ENCODE measurements around the genes TMC6 and C17orf99.

DNA sequence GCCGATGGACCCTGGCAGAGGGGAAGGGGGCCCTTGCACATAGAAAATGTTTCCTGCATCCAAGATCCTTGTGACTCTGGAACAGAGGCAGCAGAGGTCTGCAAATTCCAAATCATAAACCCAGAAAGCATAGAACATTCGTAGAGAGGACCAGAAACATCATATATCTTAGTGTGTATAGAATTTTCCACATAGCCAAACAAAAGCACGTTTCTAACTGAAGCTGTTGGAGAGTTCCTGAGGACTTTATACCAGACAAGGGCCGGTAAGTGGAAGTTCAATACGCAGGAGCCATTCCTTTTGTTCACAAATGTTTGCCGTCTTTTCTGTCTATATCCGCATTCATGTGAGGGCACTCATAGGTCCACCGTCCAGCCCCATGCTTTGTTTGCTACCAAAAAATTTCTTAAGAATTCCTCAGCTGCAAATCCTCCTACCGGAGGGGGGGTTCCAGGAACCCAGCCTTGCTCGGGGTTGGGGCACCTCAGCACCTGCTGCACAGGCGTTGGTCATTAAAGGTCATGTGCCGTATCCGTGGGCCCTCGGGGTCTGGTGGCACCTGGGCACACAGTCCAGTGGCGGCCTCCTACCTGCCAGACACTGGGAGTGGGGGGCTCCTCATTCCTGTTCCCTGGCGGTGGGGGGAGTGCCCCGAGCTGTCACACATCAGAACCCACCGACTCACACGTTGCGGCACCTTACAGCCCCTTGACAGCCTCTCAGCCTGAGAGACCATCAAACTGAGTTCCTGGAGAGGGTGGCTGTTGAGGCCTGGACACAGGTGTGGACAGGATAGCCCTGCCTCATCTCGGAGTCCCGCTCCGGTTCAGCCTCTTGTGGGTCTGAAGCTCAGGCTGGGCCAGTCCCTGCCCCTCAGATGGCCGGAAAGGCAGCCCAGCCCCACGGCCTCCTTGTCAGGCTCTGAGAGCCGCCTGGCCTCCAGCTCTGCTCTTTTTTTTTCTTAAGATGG lies 136.4 kb downstream of the SEPTIN9 start:
- PRO-cap, 3 experiments, result no peak in any of the 3 experiments
- RAMPAGE, long total RNA, 2 experiments, result no peak in any of the 2 experiments
- RRBS, result 84% methylated on average over 2 of the region's 26 CpGs

- PRO-cap, 3 experiments, result no peak in any of the 3 experiments
- RAMPAGE, long total RNA, 2 experiments, result no peak in any of the 2 experiments
- RRBS, result 66% methylated on average over 6 of the region's 18 CpGs
Measured at GRCh38 chr17:77427431-77428177, 146.3 kb downstream of the SEPTIN9 start.

- PRO-cap, 3 experiments, result peak in 1 of 3 experiments; most common minus-strand start chr17:77441446 (in 1)
- RAMPAGE, long total RNA, 2 experiments, result no peak in any of the 2 experiments
- RRBS, result 69% methylated on average over 2 of the region's 17 CpGs
Measured at GRCh38 chr17:77440975-77442041, 160.0 kb downstream of the SEPTIN9 start.

DNA sequence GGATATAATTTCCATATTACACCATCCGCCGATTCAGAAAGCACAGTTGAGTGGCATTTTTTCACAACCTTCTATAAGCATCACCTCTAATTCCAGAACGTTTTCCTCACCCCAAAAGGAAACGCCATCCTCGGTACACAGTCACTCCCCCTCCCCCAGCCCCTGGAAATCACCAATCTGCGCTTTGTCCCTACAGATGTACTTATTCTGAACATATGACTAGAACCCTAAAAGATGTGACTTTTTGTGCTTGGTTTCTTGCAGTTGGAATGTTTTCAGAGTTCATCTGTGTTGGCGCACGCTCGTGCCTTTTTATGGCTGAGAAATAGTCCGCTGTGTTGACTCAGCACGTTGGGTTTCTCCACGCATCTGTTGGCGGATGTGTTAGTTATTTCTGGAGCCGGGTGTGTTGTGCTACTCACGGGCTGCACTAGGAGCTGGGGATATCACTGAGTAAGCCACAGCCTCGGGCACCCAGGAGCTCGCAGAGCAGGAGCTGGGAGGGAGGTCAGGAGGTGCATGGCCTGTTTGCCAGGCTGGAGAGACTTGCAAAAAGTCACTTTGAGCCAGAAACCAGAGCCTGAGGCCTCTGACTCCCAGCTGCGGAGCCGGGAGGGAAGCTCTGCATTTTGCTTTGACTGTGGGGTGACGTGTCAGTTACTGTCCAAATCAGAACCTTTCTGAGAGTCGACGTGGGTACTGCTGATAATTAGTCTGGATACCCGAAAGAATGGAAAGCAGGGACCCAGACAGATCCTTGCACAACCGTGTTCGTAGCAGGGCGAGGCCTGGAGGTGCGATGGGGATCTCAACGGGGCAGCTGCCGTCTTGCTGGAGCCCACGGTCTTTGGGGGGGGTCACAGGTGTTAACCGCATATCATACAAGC lies 196.1 kb downstream of the SEPTIN9 start:
- PRO-cap, 3 experiments, result peak in 1 of 3 experiments; most common plus-strand start position 433 of the sequence (in 1); most common minus-strand start position 157 of the sequence (in 1)
- RAMPAGE, long total RNA, 2 experiments, result no peak in any of the 2 experiments
- RRBS, result no CpG with 5 or more reads among the region's 31 CpGs

- PRO-cap, 3 experiments, result no peak in any of the 3 experiments
- RAMPAGE, long total RNA, 2 experiments, result no peak in any of the 2 experiments
- RRBS, result 67% methylated on average over 5 of the region's 18 CpGs
Measured at GRCh38 chr17:77480466-77481001, 199.2 kb downstream of the SEPTIN9 start.

- PRO-cap, 3 experiments, result peak in 3 of 3 experiments; most common plus-strand start chr17:77527007 (in 2)
- RAMPAGE, long total RNA, 2 experiments, result no peak in any of the 2 experiments
- RRBS, result no CpG with 5 or more reads among the region's 15 CpGs
Measured at GRCh38 chr17:77526849-77527291, 245.6 kb downstream of the SEPTIN9 start.

GRCh38 chr17:77681931-77682298 lies 276.6 kb upstream of the TNRC6C start:
- PRO-cap, 3 experiments, result no peak in any of the 3 experiments
- RAMPAGE, long total RNA, 2 experiments, result no peak in any of the 2 experiments
- RRBS, result no CpG with 5 or more reads among the region's 9 CpGs

DNA sequence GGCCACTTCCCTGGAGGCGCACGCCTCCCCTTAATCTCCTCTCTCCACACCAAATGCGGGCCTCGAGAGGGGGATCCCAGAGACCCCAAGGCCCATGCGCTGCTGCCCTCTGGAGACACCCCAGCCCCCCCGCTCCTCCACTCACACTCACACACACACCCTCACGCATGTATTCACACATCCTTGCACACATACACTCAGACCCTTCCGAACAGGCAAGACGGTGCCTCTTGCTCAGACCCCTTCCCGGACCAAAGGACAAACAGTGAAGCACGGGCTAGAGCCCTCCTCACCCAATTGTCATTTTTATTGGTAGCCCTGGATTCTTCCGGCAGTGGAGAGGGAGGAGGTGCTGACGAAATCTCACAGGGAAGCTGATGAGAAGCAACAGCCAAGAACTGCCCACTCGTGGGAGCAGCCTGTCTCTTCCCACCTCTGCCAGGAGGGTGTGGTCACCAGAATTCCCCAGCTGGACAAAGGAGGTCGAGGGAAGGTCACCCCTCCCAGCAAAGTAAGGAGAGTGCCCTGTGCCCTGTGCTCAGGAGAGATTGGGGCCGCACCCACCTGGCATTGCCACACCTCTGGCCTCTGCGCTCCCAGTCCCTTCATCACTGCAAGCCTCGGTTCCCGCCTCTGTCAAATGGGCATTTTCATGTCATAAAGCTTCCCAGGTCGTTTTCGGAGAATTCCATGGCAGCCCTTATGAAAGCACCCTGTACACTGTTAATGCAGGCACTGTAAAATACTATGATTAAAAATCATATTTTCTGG lies 135.9 kb upstream of the TNRC6C start:
- PRO-cap, 3 experiments, result no peak in any of the 3 experiments
- RAMPAGE, long total RNA, 2 experiments, result no peak in any of the 2 experiments
- RRBS, result 66% methylated on average over 3 of the region's 21 CpGs

- PRO-cap, 3 experiments, result no peak in any of the 3 experiments
- RAMPAGE, long total RNA, 2 experiments, result no peak in any of the 2 experiments
- RRBS, result no CpG with 5 or more reads among the region's 6 CpGs
Measured at GRCh38 chr17:77842560-77842879, 116.0 kb upstream of the TNRC6C start.

DNA sequence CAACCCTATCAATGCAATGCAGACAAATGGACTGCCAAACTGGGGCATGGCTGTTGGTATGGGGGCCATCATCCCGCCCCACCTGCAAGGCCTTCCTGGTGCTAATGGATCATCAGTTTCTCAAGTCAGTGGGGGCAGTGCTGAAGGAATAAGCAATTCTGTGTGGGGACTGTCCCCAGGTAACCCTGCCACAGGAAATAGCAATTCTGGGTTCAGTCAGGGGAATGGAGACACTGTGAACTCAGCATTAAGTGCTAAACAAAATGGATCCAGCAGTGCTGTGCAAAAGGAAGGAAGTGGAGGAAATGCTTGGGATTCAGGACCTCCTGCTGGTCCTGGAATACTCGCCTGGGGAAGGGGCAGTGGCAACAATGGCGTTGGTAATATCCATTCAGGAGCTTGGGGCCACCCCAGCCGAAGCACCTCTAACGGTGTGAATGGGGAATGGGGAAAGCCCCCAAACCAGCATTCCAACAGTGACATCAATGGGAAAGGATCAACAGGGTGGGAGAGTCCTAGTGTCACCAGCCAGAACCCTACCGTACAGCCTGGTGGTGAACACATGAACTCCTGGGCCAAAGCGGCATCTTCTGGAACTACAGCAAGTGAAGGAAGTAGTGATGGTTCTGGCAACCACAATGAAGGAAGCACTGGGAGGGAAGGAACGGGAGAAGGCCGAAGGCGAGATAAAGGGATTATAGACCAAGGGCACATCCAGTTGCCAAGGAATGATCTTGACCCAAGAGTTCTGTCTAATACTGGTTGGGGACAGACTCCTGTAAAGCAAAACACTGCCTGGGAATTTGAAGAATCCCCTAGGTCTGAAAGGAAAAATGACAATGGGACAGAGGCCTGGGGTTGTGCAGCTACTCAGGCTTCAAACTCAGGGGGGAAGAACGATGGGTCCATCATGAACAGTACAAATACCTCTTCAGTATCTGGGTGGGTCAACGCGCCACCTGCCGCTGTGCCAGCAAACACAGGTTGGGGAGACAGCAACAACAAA lies 78.6 kb downstream of the TMC6 start:
- PRO-cap, 3 experiments, result no peak in any of the 3 experiments
- RAMPAGE, long total RNA, 2 experiments, result no peak in any of the 2 experiments
- RRBS, result no CpG with 5 or more reads among the region's 14 CpGs

GRCh38 chr17:78108019-78108561 lies 20.5 kb downstream of the TMC6 start:
- PRO-cap, 3 experiments, result no peak in any of the 3 experiments
- RAMPAGE, long total RNA, 2 experiments, result no peak in any of the 2 experiments
- RRBS, result no CpG with 5 or more reads among the region's 18 CpGs

GRCh38 chr17:78110292-78110761 lies 18.2 kb downstream of the TMC6 start:
- PRO-cap, 3 experiments, result no peak in any of the 3 experiments
- RAMPAGE, long total RNA, 2 experiments, result no peak in any of the 2 experiments
- RRBS, result no CpG with 5 or more reads among the region's 11 CpGs

- PRO-cap, 3 experiments, result peak in 2 of 3 experiments; most common plus-strand start chr17:78128716 (in 1); most common minus-strand start chr17:78128755 (in 2)
- RAMPAGE, long total RNA, 2 experiments, result no peak in any of the 2 experiments
- RRBS, result 1% methylated on average over 31 of the region's 69 CpGs
Measured at GRCh38 chr17:78128094-78129027, at the start of gene TMC6. Gene TMC6, minus strand, starts transcription at chr17:78128755.

DNA sequence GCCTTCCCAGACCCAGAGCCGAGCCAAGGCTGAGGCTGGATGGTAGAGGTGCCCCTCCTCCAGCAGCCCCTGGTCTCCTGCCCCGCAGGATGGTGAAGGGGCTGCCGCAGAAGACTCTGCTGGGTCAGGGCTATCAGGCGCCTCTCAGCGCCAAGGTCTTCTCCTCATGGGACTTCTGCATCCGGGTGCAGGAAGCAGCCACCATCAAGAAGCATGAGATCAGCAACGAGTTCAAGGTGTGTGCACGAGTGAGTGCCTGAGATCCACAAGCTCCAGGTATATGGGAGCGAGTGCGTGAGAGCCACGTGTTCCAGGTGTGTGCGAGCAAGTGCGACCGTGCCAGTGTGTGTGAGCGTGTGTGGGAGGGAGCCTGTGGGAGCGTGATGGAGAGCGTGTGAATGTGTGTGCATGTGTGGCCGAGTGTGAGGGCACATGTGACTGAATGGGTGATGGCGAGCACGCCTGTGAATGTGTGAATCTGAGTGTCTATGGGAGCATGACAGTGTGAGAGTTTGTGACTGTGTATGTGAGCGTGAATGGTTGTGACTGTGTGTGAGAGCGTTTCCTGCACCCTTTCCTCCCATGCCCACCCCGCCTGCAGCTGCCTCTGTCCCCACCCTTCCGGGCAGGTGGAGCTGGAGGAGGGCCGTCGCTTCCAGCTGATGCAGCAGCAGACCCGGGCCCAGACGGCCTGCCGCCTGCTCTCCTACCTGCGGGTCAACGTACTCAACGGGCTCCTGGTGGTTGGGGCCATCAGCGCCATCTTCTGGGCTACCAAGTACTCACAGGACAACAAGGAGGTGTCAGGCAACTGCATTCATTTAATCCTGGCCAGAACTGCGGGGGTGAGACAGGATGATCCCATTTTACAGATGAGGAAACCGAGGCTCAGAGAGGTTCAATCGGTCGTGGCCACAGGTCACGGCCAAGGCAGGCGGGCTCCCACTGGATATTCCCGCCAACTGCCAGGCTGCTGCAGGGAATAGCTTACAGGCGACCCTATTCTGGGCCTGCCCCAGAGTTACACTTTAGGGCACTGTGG lies 3.5 kb downstream of the TMC8 start:
- PRO-cap, 3 experiments, result no peak in any of the 3 experiments
- RAMPAGE, long total RNA, 2 experiments, result no peak in any of the 2 experiments
- RRBS, result 77% methylated on average over 4 of the region's 41 CpGs

DNA sequence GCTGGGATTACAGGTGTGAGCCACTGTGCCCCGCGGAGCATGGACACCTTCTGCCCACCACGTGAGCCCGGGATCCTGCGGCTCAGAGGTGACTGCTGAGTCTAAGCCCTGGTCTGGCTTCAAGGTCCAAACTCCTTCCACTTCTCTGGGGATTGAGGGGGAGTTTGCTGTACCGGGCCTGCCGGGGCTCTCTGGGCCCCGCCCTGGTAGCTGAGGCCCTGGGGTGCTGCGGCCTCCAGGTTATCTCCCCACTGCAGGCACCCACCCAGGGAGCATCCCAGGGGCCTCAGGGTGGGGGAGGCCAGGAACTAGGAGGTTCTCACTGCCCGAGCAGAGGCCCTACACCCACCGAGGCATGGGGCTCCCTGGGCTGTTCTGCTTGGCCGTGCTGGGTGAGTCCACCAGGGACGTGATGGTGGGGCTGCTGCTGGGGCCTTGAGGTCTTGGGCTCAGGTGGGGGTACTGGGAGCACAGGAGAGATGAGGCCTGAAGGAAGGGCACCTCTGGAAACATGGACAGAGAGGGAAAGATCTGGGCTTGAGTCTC lies at the start of gene C17orf99:
TSS of gene C17orf99 (plus strand) at position 333 of the 546 bp plus-strand sequence.
- PRO-cap, 3 experiments, result no peak in any of the 3 experiments
- RAMPAGE, long total RNA, 2 experiments, result no peak in any of the 2 experiments
- RRBS, result 79% methylated on average over 3 of the region's 13 CpGs

GRCh38 chr17:78171384-78171703 lies 3.0 kb downstream of the SYNGR2 start:
- PRO-cap, 3 experiments, result no peak in any of the 3 experiments
- RAMPAGE, long total RNA, 2 experiments, result no peak in any of the 2 experiments
- RRBS, result no CpG with 5 or more reads among the region's 9 CpGs

DNA sequence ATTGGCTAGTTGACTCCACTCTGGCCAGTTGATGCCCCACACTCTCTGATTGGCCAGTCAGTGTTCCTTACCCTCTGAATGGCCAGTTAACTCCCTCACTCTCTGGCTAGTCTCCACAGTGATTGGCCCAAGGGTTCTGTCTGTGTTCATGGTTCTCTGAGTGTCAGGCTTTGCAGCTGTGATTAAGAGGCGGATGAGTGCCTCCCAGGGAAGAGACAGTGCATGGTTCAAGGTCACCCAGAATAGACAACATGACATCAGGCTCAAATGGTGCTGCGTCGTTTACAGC lies 10.1 kb downstream of the TMEM235 start:
- PRO-cap, 3 experiments, result peak in 1 of 3 experiments; most common plus-strand start position 196 of the sequence (in 1)
- RAMPAGE, long total RNA, 2 experiments, result no peak in any of the 2 experiments
- RRBS, result no CpG with 5 or more reads among the region's 3 CpGs

GRCh38 chr17:78278195-78278900 lies 46.9 kb downstream of the TMEM235 start:
- PRO-cap, 3 experiments, result no peak in any of the 3 experiments
- RAMPAGE, long total RNA, 2 experiments, result no peak in any of the 2 experiments
- RRBS, result no CpG with 5 or more reads among the region's 12 CpGs

DNA sequence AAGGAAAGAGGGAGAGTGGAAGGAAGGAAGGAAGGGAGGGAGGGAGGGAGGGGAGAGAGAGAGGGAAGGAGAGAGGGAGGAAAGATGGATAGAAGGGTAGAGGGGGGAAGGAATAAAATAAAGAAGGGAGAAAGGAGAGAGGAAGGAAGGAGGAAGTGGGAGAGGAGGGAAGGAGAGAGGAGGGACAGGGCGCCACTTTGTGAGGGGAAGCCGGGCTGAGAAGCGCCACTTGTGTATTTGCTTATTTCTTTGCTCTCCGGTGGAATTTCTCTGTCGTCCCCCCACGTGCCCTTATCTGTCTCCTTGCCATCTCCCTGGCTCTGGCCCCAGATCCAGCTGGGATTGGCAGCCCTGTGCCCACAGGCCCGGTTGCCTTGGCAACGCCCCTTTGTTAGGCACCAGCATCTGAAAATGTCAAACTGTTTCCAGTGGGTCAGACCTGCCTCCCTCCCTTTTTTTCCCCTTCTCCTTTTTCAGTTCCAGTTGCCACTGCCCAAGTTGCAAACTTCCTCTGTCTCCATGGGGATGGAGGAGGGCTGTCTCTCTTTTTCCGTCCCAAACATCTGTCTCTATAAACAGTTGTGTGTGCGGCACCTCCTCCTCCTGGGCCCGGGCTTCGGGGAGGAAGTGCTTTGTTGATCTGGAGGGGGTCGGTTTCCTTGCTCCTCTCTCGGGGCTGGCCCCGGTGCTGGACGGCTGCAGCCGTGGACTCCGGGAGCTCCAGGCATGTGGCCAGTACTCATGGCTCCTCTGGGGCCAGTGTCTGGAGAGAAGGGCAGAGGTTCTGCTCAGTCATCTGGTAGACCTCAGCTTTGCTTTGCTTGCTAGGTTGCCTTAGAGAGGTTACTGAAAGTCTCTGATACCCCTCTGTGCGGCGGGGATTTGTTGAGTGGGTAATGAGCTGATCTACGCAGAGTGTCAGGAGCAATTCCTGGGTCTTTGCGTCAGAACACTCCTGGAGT lies 35.4 kb downstream of the SOCS3 start:
- PRO-cap, 3 experiments, result peak in 1 of 3 experiments; most common plus-strand start position 417 of the sequence (in 1); most common minus-strand start position 327 of the sequence (in 1)
- RAMPAGE, long total RNA, 2 experiments, result no peak in any of the 2 experiments
- RRBS, result 51% methylated on average over 9 of the region's 22 CpGs

- PRO-cap, 3 experiments, result no peak in any of the 3 experiments
- RAMPAGE, long total RNA, 2 experiments, result no peak in any of the 2 experiments
- RRBS, result 75% methylated on average over 2 of the region's 25 CpGs
Measured at GRCh38 chr17:78343156-78344169, 16.4 kb downstream of the SOCS3 start.